ENCODE results near the gene NXPH3.

- PRO-cap, result no peak
Observed at GRCh38 chr17:48893371-48894042, 920 bp downstream of the ATP5MC1 start.

- PRO-cap, result no peak
Observed at GRCh38 chr17:49000620-49001370, 3.6 kb downstream of the IGF2BP1 start.

DNA sequence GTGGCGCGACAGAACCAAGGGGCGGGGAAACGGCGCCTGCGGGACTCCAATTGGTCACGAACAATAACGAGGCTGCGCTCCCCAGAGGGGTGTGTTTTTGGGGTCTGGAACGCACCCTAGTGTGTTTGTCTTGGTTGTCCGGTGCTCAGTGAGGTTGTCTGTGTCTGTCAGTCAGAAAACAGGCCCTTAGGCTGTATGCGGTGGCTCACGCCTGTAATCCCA, 17.5 kb downstream of the GNGT2 start:
- PRO-cap, result bidirectional peak, plus-strand start at position 84 of the sequence, minus-strand start outside the sequence

- PRO-cap, result no peak
Observed at GRCh38 chr17:49231821-49232032, 1.1 kb upstream of the PHOSPHO1 start.

GRCh38 chr17:49248062-49248503, 17.5 kb upstream of the PHOSPHO1 start:
- PRO-cap, result no peak

- PRO-cap, result no peak
Observed at GRCh38 chr17:49338697-49339245, 23.3 kb downstream of the ZNF652 start.

DNA sequence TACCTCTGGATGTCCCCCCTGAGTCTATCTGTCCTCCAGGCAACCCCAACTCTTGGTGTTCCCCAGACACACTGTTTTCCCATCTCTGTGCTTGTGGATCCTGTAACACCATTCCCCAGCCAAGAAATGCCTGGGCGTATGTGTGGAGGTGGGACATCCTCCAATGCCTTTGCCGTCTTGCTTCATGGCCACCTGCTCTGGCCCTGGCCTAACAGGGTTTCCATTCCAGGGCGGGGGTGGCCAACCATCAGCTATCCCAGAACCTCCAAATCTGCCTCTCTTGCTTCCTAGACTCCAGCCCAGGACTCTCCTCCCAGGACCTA, 8.4 kb downstream of the NGFR start:
- PRO-cap, result no peak

GRCh38 chr17:49575603-49576589, at the start of gene NXPH3:
Gene NXPH3 (plus strand): TSS chr17:49575871.
- PRO-cap, result unidirectional peak, plus-strand start at chr17:49575721; unidirectional peak, plus-strand start at chr17:49575874; bidirectional peak, plus-strand start at chr17:49576489, minus-strand start at chr17:49576399

GRCh38 chr17:49576590-49577102, 975 bp downstream of the NXPH3 start:
- PRO-cap, result no peak

GRCh38 chr17:49704060-49704308, 3.8 kb downstream of the SLC35B1 start:
- PRO-cap, result no peak

DNA sequence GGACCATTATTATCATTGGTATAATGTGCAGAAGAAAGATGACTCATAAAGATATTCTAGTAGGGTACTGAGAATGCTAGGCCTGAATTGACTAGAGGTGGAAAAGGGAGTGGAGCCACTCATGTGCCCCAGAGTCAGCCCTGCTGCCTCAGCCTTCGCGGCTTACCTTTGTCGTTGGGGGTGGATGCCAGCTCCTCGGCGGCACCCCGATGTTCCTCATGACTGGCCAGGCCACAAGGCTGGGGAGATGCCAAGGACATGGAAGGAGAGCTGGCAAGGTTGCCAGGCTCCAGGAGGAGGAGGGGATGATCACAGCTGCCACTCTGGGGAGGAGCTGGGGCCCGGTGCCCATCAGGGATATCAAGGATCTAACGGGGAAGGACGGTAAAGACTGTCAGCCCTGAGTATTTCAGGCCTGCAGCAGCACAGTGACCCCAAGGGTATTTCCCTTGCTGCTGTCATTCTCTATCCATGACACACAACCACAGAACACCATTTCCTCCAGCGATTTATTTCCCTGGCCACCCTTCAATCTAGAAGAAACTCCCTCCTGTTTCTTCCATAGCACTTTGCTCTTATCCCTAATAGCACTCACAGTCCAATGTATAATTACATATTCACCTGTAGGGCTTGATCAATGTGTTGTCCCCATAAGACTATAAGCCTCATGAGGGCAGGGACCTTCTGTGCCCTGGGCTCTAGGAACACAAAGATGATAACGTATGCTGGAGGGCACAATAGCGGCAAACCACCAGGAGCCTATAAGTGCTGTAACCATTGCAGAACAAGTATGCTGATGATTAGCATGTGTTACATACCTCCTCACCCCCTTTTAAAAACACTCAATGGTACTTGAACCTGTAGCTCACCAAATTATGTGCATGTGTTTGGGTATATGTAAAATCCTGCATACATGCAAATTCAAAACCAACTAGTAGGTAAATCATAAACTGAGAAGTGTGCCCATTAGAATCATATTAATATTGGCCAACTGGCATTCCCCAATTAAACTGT, 9.9 kb upstream of the SLC35B1 start:
- PRO-cap, result no peak

DNA sequence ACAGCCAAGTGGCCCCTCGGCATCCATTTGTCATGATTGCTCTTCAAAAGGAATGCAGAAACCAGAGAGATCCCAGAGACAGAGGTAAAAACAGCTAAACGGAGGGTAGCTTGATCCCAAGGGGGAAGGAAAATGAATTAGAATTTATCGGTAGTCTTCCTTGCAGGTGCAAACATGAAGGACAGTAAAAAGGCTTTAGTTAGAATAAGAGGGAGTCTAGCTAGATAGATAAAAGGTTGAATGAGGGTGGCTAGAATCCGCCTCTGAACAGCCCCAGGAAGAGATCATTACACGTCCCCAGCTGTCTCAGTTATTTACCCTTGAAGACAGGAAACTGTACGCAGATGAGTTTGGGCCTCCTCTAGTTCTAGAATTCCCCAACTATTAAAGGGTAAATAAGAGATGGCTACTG, 17.3 kb downstream of the FAM117A start:
- PRO-cap, result no peak

DNA sequence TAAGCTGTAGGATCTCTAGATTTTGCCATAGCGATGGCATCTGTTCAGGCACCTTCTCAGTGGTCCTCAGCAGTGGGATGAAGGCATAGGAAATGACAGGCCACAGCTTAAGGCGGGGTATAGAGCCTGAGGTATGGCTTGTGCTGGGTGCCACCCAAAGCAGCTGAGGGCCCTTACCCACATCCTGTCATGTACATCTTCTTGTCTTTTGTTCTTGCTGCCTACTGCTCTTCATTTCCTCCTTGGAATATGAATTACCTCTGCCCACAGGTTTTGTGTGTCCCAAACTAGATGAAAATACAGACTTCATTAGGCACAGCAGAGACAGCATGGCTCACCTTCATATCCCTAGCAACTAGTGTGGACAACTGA, 29.6 kb downstream of the KAT7 start:
- PRO-cap, result no peak

- PRO-cap, result no peak
Observed at GRCh38 chr17:49968080-49968885, 707 bp upstream of the DLX4 start.

GRCh38 chr17:49972449-49972803, 3.4 kb downstream of the DLX4 start:
- PRO-cap, result no peak

DNA sequence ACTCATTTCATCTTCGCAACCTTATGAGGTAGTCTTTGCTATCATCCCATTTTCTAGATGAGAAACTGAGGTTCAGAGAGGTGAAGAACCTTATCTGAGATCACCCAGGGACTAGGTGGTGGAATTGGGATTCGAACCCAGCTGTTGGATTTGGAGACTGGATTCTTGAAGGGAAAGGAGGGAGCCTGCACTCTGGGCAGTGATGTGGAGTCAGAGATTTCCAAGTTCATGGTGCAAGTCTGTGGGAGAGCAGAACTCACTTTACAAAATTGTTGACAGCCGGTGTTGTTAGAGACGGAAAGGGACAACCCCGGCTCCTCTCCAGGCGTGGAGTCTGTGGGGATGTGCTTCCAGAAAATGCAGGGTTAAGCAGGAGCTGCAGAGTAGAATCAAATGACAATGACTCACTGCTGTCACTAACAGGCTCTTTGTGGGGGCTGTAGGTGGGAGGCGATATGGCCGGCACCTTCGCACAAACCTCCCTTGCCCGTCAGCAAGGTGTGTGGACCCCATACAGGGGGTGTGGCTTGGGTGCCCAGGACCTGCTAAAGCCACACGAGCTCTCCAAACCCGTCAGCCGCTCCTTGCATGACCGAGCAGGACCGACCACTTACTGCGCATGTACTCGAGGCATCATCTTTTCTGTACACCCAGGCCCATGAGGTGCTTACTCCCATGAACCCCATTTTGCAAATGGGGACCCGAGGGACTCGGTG, 5.7 kb downstream of the PDK2 start:
- PRO-cap, result no peak

- PRO-cap, result no peak
Observed at GRCh38 chr17:50145378-50146185, 4.9 kb downstream of the PPP1R9B start.

GRCh38 chr17:50185196-50185873, 16.1 kb downstream of the COL1A1 start:
- PRO-cap, result no peak

- PRO-cap, result bidirectional peak, plus-strand start at chr17:50209905, minus-strand start at chr17:50209581
Observed at GRCh38 chr17:50209291-50210113, 8.1 kb upstream of the COL1A1 start.

DNA sequence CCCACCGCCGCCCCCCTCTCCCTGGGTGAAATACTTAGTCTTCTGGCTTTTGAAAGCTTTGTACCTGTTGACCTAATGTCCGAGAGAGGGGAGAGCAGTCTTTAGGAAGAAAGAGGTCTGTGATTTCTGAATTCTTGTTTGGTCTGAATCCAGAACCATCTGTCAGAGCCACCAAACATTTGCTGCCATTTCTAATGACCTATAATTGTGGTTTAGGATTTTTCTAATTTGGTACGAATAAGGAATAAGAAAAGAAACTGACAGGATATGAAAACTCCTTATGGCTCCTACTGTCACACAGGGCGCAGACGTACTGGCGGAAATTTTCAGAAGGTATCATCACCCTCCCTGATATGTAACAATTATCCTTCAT, 18.1 kb upstream of the COL1A1 start:
- PRO-cap, result no peak